Measurements from ENCODE around the gene NAA15.

DNA sequence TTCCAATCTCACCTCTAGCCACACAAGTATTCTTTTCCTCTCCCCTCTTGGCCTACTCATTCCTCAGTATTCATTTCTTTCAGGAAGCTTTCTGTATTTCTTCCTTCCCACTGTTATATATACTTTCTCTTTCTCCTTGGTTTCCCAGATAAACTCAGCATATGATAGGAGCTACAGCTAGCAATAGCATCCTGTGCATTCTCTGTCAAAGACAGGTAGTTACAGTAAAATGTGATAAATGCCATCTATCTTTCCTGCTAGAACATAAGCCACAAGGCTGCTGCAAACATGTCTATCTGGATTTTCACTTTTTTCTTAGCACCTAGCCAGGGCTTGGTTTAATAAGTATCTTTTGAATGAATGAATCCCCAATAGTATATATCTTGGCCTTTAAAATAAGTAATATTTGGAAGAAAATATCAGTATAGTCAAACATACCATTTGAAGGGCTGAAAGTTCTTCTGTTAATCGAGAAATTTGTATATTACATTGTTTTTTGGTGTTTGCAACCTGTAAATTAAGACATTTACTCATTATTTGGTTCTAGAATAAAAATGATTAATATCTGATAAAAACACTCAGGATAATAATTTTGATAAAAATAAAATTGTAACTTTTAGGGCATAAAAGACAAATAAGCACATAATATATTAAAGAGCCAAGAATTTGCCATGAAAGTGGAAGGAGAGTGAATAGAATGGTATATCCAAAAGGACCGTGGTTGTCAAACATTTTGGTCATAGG lies 140.8 kb downstream of the SCLT1 start:
- PRO-cap: no peak
- RAMPAGE, long total RNA, 2 experiments: no peak in any of the 2 experiments

GRCh38 chr4:131724796-131725229 lies 1424.3 kb upstream of the PCDH10 start:
- PRO-cap: unidirectional peak, plus-strand start at chr4:131725079
- RAMPAGE, long total RNA, 2 experiments: no peak in any of the 2 experiments

GRCh38 chr4:133153183-133153629 lies 4.1 kb downstream of the PCDH10 start:
- PRO-cap: no peak
- RAMPAGE, long total RNA, 2 experiments: no peak in any of the 2 experiments

- PRO-cap: no peak
- RAMPAGE, long total RNA, 2 experiments: no peak in any of the 2 experiments
These were observed 125.3 kb upstream of the PABPC4L start for GRCh38 chr4:134326902-134327192.

- PRO-cap: no peak
- RAMPAGE, long total RNA, 2 experiments: no peak in any of the 2 experiments
These were observed 1.0 kb downstream of the PCDH18 start for GRCh38 chr4:137531179-137531720.

GRCh38 chr4:138181530-138181884 lies 60.6 kb downstream of the SLC7A11 start:
- PRO-cap: no peak
- RAMPAGE, long total RNA, 2 experiments: no peak in any of the 2 experiments

GRCh38 chr4:138222321-138223017 lies 19.7 kb downstream of the SLC7A11 start:
- PRO-cap: no peak
- RAMPAGE, long total RNA, 2 experiments: no peak in any of the 2 experiments

GRCh38 chr4:138255892-138256272 lies 13.7 kb upstream of the SLC7A11 start:
- PRO-cap: no peak
- RAMPAGE, long total RNA, 2 experiments: no peak in any of the 2 experiments

DNA sequence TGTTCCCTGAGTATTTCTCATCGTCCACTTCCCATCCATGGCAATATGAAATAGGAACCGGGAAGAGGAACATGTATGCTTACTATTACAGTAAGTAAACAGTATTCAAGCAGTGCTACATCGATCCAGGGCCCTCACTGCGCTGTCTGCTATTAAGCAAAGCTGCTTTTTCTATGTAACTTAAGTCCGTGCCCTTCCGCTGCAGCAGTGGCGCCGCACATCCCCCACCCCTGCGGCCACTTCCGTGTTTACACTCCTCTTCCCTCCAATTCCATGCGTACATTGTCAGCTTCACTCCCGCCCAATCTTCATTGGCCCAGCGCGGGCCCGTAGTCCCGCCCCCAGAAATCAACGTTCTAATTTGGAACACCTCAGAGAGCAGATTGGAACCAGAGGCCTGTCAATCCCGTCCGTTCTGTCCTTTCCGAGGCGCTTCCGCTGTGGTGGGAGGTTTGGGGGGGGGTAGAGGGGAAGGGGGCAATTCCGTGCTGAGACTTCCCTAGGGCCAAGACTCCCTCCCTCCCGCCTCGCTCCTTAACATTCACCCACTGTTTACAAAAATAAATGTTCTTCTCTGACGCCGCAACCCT lies 67.2 kb downstream of the NOCT start:
- PRO-cap: bidirectional peak, plus-strand start at position 480 of the sequence, minus-strand start at position 232 of the sequence
- RAMPAGE, long total RNA, 2 experiments: no peak in any of the 2 experiments

- PRO-cap: no peak
- RAMPAGE, long total RNA, 2 experiments: no peak in any of the 2 experiments
These were observed 77.7 kb downstream of the ELF2 start for GRCh38 chr4:139099163-139099837.

DNA sequence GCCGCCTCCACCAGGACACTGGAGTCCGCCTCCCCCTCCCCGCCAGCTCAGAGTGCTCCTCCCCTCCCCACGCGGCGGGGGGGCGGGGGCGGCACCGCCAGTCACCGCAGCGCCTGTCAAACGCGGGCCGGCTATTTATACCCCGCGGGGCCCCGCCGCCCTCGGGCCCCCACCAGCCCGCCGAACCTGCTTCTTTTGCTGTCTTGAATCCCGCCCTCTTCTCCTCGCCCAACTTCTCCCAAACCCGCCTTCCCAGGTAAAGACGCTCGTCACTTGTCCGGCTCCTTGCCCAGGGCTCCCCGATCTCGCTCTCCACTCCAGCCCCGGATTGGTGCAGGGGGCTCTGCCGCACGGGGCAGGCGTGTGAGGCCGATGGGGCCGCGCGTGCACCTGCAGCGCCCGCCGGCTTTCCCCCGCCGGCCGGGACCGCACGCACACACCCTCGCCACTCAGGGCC lies 303 bp upstream of the ELF2 start:
- PRO-cap: bidirectional peak, plus-strand start at position 100 of the sequence, minus-strand start outside the sequence
- RAMPAGE, long total RNA, 2 experiments: no peak in any of the 2 experiments

DNA sequence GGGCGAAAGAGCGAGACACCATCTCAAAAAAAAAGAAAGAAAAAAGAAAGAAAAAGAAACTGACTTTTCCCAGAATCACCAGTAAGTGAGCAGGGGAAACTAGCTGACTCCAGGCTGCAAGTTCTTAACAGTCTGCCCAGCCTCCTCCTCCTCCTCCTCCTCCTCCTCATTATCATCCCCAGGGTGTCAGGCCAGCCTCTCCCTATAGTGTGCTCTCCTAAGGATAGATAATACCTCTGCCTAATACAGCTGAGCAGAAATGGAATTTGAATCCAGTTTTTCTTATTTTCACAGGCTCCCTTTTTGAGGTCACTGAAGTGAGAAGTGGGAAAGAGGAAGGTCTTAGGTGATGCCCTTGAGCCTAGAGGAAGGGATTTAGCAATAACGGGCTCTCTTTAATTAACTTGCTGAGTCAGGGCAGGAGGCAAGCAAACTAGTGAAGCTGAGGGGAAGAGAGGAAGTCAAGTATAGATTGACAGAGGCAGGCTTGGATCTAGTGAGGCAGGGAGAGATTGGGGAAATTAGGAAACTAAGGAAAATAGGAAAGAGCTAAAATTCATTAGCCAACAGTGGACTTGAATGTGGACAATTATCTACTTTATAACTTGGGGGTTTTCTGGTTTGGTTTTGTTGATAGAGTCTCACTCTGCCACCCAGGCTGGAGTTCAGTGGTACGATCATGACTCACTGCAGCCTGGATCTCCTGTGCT lies 12.0 kb upstream of the ELF2 start:
- PRO-cap: no peak
- RAMPAGE, long total RNA, 2 experiments: no peak in any of the 2 experiments

DNA sequence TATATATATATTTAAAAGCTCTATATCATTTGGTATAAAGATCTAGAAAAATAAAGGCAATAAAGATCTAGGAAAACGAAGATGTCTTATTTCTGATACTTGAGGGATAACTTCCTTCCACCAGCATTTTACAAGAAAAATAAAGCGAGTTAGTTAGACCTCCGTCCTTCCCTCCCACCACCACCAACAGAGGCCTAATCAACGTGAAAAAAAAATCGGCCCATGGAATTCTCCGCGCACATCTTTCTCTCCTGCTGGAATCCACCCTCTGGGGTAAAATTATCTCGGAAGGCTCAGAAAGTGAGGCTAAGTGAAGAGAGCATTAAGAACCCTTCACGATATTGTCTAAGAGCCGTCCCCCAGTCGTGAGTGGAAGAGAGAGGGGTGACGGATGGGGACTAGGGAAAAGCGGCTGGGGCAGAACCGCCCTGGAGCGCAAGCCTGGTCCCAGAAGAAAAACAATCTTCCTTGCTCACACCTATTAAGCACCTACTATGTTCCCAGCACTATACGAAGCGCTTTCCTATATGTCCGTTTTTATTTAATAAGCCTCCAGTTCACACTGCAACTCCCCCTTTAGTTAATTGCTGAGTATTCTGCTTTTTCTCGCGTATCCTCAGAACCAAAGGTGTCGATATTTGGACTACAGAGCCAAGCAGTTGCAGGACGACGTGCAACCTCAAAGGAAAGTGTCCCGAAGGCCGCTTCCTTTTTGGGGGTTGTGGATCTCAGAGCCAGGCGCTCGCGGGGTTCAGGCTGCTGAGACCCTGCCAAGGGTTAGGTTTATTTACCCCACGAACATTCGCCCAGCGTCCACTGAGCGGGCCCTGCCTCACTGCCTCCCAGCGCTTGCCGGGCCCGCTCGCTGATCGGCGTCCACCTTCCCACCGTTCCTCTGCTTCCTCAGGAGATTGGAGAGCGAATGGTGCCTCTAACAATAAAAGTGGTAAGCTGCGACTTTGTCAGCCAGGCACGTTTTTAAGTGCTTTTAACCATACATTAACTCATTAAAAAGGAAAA lies 956 bp downstream of the MGARP start:
- PRO-cap: no peak
- RAMPAGE, long total RNA, 2 experiments: no peak in any of the 2 experiments

DNA sequence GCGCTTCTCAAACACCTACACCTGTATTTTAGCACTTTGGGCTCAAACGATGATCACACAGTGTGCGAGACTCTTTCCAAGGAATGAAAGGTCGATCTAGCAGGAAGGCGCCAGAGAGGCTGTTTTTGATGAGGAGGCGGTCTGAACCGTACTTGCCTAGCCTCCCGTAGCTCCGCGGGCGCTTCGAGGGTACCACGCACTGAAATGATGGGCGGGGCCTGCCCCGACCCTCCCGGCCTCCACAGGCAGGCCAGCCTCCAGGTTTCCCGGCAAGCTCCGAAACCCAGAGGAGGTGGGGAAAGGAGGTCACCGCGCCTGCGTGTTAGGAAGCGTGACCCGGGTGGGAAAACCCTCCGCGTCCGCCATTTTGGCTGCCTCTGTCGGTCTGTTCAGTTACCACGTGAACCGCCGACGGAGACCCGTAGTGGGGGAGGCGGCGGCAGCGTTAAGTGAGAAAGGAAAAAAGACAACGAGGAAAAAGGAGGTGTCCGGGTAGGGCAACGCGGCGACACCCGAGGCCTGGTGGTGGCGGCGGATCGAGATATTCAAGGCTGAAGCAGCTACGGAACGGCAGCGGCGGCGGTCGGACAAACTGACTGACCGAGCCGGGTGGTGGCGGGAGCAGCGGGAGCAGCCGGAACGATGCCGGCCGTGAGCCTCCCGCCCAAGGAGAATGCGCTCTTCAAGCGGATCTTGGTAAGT lies at the start of gene NAA15:
Gene NAA15 (plus strand): TSS at position 370 of the 702 bp plus-strand sequence.
- PRO-cap: bidirectional peak, plus-strand start at position 392 of the sequence, minus-strand start at position 190 of the sequence
- RAMPAGE, long total RNA, 2 experiments: no peak in any of the 2 experiments

- PRO-cap: no peak
- RAMPAGE, long total RNA, 2 experiments: no peak in any of the 2 experiments
These were observed 44.3 kb upstream of the RAB33B start for GRCh38 chr4:139409473-139410159.

- PRO-cap: no peak
- RAMPAGE, long total RNA, 2 experiments: no peak in any of the 2 experiments
These were observed 4.9 kb downstream of the SETD7 start for GRCh38 chr4:139551056-139551521.

DNA sequence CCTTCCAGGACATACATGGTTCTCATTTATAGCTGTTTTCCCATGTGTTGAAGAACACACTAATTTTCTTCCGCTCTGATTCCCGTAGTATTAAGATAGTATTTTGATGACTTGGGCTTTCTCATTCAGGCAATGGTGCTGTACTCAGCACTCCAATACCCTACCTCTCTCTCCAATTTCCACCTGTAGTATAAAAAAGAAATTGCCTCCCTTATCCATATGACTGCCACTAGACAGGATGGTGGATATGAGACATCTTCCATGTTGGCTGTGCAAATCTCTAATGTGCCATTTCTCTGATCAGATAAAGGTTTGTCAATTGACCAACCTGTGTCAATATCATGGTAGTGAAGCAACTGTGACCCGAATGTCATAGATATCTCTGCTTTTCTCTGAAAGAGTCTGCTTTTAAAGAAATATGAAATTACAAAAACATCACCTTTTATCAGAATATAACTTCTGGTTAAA lies 154.3 kb downstream of the MGST2 start:
- PRO-cap: no peak
- RAMPAGE, long total RNA, 2 experiments: no peak in any of the 2 experiments

DNA sequence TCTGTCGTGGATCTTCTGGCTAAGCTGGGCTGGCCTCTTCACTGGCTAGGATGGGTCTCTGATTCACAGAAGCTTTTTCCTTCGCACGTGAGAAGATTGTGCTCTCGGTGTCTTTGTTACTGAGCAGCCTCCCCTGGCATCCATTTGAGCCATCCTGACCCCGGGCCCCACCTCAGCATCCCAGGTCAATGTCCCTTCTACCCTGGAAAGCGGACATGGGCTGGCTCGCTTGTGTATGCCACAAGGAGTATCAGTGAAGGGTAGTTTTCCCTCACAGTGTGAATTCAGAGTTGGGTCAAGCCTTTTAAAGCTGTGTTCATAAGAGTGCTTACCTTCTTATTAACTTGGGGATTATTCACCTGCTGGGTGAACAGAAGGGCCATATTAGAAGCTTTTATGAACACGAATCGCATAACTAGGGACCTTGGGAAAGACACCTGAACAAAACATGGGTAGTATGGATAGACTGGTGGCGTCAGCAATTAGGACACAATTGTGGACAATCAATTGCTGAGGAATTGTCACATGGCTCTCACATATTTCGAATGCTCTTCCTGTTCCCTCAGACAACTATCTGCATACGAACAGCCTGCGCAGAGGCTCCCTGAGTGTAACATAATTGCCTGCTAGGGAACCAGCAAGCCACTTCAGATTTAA lies 160.6 kb downstream of the MGST2 start:
- PRO-cap: no peak
- RAMPAGE, long total RNA, 2 experiments: no peak in any of the 2 experiments

- PRO-cap: no peak
- RAMPAGE, long total RNA, 2 experiments: no peak in any of the 2 experiments
These were observed 221.7 kb downstream of the MGST2 start for GRCh38 chr4:139887245-139887805.

DNA sequence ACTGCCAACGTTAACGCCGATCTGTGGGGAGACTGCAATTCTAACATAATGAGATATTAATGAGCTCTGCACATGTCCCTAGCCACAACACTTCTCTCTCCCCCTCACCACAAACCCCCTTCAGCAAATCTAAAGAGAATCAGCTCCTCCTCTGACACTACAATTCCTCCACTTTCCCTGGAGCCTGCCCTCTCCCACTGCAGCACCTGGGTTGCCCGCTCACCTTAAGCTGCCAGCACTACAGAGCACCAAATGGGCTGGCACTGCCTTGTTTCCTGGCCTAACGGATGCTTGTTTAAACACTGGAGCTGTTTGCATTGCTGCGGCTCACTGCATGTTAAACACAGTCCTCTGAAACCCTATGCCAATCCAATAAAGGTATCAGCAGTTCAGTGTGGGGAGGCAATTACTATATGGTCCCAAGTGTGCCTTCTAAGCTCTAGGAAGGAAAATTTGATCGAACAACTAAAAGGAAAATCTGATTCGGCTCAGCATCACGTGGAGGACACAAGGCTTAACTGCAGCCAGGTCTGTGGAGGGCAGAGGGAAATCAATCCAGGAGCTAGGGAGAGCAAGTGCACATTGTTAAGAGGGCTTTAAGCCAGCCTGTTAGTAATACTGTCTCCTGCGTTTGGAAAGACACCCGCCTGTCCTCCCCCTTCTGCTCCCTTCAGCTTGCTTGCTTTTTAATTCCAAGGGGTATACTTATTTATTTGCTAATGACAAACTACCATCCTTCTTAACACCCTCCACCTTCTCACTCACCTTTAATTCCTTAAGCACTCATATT lies 232.3 kb downstream of the MAML3 start:
- PRO-cap: no peak
- RAMPAGE, long total RNA, 2 experiments: no peak in any of the 2 experiments

All from breast epithelium (tissue), 2 donors.